Mesangial cell (primary cell): ENCODE measurements around the genes MR1, IER5 and NPL.

- RAMPAGE, long total RNA, result no peak
These were observed 1.9 kb downstream of the XPR1 start for GRCh38 chr1:180633724-180634094.

GRCh38 chr1:180925538-180926097, 12.9 kb downstream of the KIAA1614 start:
- RAMPAGE, long total RNA, result no peak

DNA sequence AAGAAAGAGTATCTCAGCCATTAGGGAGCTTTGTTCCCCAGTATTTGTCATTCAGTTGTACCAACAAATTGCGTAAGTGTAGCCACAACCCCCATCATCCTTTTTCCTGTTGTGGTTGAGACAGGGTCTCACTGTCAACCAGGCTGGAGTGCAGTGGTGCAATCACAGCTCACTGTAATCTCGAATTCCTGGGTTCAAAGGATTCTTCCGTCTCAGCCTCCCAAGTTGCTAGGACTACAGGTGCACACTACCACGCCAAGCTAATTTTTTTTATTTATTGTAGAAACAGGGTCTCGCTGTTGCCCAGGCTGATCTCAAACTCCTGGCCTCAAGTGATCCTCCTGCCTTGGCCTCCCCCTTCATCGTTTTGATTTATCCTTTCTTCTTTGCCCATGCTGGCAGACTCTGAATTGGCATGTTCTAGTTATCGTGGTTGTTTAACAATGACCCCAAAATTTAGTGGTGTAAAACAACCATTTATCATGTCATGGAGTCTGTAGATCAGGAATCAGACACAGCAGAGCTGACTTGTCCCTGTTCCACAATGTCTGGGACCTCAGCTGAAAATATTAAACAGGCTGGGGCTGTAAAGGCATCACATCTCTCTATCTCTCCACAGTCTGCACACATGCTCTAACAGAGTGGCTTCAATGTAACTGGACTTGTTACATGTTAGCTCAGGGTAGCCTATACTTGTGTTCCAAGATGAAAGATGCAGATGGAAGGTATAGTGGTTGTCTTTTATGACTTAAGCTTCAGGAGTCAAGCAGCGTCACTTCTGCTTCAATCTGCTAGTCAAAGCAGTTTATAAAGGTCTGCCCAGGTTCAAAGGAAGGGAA, 9.2 kb downstream of the STX6 start:
- RAMPAGE, long total RNA, result no peak

DNA sequence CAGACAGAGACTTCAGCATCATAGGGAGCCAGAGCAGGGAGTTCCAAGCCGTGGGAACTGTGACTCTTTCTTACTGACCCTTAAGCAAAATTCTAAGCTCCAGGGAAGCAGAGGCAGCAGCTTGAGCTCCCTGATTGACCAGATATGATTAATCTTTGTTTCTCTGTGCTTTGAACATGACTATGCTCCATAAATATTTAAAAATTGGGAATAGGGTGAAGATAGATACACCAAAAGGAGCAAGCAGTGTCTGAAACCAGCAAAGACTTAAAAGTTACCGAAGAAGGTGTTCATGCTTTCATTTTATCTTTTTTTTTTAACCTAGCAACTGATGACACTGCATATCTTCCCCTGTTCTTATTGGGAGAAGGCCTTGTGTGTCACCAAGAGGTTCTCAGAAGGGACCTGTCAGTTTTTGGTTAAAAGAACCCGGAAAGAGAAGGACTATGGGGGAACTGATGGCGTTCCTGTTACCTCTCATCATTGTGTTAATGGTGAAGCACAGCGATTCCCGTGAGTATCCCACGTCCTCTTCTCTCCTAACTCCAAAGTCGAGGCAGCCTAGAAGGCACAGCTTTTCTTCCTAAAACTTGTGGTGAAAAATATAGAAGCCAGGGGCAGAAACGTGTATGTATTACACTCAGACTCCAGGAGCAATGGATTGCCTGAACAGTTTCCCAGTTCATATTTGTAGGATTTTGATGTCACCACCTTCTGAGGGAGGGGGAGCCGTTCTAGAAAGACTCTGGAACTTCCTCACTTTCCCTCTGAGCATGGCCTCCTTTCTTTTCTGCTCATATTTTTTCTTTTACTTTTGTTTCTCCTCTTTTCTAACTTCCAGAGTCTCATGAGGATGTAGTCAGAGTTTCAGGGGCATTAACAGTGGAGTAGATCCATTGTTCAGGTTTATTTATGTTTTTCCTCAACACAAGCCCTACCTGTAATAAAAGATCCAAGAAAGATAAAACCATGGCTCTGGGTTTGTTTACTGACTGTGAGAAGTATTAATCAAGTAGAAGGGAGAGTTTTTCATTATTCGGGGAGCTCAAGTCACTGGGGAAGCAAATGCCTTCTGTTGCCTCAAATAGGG, at the start of gene MR1:
TSS of gene MR1 (plus strand) at position 422 of the 1,090 bp plus-strand sequence.
- RAMPAGE, long total RNA, result no peak

DNA sequence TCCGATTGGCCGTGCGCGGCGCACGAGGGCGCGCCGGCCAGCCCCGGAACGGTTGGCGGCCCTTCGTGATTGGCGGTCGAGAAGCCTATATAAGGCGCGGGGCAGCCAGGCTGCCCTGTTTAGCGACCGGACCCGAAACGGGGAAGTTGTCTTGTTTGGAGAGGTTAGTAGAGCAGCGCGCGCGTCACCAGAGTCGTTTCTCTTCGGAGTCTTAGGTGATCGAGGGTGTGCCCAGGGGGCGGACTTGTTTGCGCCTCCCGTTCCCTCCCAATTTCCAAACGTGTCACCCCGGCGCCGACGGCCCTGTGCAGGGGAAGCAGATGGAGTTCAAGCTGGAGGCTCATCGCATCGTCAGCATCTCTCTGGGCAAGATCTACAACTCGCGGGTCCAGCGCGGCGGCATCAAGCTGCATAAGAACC, at the start of gene IER5:
TSS of gene IER5 (plus strand) at position 118 of the 420 bp plus-strand sequence.
- RAMPAGE, long total RNA, result no peak

- RAMPAGE, long total RNA, result no peak
These were observed 16.9 kb downstream of the IER5 start for GRCh38 chr1:181105504-181105677.

DNA sequence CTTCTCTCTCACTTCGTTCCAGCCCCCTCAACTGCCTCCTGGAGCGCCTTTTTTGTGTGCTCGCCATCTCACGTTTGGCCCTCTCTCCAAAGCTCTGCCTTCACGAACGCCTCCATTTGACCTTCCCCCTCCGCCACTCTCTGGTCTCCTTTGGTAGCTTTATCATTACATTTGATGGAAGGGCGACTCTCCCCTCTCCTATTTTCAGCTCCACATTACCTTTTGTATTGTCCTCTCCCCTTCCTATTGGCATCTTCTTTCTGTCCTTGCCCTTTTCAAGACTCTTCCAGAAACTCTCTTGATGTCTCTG, 17.3 kb downstream of the IER5 start:
- RAMPAGE, long total RNA, result no peak

DNA sequence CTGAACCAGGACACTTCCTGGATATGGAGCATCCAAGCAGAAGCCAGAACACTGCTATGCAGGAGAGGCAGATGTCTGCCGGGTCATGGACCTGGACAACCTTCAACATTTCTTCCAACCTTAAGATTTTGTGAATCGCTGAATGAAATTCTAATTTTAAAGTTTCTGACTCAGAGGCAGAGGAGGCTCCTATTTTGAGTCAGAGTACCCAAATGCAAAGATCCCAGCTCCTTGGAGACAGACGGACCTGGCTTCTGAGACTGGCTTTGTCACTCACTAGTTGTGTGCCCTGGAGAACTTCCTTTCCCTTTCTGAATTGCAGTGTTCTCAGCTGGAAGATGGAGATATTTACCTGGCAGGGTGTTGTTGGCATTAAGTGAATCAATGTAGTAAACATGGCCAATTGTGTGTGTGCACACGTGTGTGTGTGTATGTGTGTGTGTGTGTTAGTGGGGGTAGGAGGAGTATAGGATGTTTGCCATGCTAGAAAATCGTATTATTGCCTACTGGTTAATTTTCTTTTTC, 51.9 kb downstream of the IER5 start:
- RAMPAGE, long total RNA, result no peak

DNA sequence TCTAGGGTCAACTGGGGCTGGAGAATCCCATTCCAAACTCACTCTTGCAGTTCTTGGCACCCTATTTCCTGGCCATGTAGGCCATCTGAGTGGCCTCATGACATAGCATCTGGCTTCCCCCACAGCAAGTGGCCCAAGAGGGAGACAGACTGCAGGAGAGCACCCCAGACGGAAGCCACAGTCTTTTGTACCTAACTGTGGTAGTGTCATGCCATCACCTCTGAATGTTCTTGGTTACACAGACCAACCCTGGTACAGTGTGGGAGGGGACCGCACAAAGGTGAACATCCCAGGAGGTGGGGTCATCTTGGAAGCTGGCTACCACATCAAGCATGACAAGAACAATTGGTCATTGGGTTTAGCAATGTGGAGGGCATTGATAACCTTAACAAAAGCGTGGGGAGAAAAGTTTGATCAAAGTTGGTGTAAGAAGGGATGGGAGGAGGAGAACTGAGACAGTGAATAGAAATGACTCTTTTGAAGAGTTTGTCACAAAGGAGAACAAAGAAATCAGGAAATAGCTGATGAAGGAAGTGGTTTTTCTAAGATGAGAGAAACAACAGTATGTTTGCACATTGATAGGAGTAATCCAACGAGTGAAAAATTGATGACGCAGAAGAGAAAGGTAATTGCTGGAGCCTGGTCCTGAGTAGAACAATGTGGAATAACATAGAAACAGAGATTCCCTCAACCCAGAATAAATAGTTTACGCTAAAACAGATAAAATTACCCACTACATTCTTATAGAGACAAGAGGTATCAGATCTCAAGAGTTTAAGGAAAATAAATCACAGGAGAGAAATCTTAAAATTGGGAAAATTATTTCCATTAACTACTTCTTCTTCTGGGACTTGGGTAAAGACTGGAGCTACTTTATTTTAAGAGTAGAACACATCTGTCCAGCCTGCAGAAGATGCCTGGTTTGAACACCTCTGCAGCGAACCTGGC, 87.0 kb upstream of the CACNA1E start:
- RAMPAGE, long total RNA, result no peak

DNA sequence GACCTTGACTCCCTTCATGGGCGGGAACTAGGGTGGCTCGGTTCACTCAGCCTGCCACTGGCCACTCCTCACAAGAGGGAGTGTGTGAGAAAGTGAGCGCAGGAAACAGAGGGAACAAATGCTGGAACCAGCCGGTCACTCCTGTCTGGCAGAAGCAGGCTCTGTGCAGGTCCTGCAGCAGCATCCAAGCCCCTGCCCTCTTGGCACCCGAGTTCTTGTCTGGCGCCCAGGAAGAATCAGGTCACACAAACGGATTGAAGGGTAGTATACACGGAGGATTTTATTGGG, 58.9 kb downstream of the ZNF648 start:
- RAMPAGE, long total RNA, result no peak

DNA sequence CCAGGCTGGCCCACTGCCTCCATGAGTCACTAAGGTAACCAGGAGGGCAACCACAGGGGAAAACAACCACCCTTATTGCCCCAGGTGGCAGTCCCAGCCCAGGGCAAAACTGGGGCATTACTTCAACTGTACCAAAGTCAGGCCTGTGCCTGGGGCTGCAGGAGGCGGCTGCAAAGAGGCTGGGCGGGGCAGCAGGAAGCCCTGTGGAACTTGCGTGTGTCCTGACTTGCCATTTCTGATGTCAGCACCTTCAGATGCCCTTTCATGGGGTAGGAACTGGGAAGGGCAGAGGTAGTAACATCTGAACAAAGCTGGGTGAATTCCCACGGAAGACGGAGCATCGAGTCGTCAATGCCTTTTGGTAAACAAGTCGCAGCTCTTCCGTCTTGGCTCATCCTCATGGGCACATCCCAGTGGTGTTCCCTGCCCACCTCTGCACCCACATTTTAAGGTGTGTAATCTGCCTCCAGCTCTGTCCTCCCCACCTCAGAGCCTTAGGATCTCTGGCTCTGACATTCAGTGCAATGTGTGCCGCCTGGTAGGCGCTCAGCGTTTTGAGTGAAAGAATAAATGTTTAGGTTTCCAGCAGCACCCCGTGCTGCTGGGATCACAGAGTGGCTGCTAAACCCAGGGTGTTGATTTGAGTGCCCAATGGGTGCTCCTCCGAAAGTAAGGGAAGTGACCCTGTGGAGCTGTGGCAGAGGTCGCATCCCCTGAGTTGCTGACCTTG, 26.7 kb upstream of the ZNF648 start:
- RAMPAGE, long total RNA, result no peak

GRCh38 chr1:182170582-182171123, 109.1 kb upstream of the ZNF648 start:
- RAMPAGE, long total RNA, result no peak

DNA sequence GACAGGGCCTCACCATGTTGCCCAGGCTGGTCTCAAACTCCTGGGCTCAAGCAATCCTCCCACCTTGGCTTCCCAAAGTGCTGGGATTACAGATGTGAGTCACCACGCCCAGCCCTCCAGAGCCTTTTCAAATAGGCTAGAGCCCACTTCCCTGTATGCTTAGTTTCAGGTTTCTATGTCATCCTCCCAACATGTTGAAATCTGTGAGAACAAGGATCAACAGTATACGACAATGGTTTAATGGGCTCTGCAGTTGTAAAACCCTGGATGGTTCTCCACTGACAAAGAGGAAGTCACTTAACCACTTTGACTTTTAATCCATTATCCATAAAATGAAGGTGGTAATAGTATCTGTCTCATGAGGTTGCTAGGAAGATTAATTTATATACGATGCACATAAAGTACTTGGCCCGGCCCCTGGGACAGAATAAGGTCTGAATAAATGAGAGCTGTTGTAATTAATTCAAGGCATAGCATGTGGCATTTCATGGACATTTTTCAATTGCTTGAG, 113.9 kb upstream of the ZNF648 start:
- RAMPAGE, long total RNA, result no peak

- RAMPAGE, long total RNA, result no peak
These were observed 132.0 kb downstream of the GLUL start for GRCh38 chr1:182259475-182260055.

GRCh38 chr1:182390890-182391621, 534 bp downstream of the GLUL start:
- RAMPAGE, long total RNA, result no peak

DNA sequence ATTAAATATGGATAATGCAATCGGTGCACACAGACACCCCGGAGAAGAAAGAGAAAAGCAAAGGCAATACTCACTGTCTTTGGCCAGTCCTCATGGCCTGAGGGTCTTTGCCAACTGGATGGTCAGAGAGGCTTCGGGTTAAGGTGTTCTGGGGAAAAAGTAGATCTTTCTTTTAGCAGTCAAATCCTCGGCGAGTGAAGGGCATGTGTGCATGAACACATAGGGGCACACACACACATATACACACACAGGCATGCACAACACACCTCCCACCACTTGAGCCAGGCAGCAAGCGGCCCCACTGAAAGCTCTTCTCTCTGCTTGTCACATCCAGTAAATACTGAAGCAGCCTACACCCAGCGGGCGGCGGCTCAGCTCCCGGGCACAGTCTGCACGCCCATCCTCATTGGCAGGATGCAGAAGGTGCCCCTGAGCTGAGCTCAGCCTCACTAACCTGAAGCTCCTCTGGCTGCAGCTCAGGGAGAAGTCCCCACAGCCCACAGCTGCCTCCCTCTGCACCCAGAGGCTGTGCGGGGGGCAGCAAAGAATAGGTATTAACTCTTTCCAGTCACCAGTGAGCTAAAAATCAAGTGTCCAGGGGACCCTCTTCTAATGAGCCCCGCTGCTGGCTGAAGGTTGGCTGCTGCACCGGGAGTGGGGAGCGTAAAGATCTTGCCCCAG, 12.7 kb downstream of the RGS8 start:
- RAMPAGE, long total RNA, result no peak

GRCh38 chr1:182789089-182790106, at the start of gene NPL:
NPL (plus strand) TSS chr1:182789773.
- RAMPAGE, long total RNA, result no peak

DNA sequence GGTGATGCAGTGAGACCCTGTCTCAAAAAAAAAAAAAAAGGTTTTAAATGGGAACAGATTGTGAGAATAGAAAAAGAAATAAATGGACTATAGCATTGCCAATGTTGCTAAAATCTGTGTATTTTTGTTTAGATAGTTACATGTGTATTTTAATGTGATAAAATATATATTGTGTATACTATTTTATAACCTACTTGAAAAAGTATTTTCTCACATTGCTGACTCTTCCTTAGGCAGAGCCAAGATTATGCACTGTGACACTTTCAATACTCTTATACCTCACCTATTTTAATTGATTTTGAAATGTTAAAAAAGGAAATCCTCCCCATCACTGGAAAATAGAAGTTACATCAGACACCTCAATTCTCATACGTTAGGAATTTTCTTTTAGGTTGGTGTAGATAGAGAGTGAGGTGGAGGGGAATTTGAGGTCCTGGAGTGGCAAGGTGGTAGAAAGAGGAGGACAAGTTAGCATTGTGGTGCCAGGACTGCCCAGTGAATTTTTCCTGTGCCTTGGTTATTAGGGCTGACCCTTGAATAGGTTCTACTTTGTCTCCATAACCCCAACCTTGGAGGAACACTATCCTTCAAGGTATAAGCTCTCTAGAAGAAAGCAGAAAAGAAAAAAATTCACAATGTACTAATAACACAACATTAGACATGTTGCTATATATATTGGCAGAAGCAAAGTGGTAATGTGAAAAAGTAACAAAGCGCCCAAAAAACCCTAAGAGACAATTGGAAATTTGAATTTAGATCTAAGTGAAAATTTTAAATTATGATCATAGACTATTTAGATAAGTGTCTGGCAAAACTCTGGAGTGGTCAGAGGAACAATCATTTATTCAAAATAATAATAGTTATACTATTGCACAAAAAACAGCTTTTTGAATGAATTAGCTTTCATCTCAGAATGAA, 11.7 kb downstream of the DHX9 start:
- RAMPAGE, long total RNA, result no peak

GRCh38 chr1:182868821-182869910, 30.0 kb downstream of the DHX9 start:
- RAMPAGE, long total RNA, result no peak

DNA sequence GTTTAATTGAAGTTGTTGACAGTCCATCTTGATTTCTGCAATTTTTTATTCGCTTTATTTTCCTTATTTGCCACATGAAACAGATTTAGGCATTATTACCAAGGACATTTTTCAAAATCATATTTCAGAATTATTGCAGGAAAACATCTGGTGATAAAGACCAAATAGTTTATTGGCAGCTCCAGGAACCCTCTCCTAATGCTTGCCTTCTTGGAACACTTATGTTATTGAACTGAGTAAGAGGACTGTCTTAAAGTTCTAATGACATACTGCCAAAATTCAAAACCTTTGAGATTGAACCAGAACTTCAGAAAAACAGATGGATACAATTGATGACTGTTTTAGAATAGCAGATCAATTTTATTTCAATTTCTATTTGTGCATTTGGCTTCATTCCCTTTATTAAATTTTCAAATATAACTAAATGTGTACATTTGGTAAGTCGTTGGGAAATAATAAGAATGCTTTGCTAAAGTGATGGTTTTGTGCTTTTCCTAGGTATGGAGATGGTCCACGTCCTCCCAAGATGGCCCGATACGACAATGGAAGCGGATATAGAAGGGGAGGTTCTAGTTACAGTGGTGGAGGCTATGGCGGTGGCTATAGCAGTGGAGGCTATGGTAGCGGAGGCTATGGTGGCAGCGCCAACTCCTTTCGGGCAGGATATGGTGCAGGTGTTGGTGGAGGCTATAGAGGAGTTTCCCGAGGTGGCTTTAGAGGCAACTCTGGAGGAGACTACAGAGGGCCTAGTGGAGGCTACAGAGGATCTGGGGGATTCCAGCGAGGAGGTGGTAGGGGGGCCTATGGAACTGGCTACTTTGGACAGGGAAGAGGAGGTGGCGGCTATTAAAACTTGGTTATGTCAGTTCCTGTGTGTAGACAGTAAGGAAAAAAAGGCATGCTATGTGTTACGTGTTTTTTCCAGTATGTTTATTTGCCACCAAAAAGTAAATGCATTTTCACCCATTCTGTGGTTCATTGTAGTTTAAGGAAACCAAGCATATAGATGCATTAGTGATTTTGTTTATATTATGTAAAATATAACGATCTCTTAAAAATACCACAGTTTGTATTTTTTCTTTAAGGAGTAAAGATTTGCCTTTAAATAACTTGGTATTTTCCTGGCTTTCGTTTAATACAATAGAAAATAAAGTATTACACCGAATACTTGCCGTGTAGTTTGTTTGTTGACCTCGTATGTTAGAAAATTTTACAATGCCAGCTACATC, 47.9 kb downstream of the DHX9 start:
- RAMPAGE, long total RNA, result no peak